Omental fat pad (tissue), 4 donors: ENCODE results near the gene C5.

DNA sequence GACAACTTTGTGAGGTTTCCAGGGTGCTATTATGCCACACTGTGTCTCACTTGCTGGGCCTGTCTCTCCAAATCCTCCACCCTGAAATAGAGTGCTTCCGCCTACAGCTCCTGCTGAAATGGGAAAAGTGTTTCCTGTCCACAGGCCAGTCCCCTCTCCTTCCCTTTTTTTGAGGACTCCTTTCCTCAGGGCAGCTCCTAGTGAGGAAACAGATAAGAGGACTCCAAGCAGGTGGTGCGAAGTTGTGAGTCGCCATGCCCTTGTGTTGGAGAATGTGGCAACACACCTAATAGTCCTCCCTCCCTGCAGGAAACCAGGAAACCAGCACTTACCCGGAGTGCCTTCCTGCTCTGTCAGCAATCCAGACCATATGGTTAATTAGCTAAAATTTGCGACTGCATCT is 69.8 kb downstream of the TRIM32 start:
- PRO-cap = no peak
- RAMPAGE, long total RNA, 4 experiments = no peak in any of the 4 experiments

GRCh38 chr9:117400248-117400953 is 14.5 kb downstream of the ASTN2 start:
- PRO-cap = no peak
- RAMPAGE, long total RNA, 4 experiments = no peak in any of the 4 experiments

- PRO-cap = no peak
- RAMPAGE, long total RNA, 4 experiments = no peak in any of the 4 experiments
These were observed 560.0 kb downstream of the BRINP1 start for GRCh38 chr9:118808927-118810019.

GRCh38 chr9:119761749-119762365 is 392.6 kb upstream of the BRINP1 start:
- PRO-cap = no peak
- RAMPAGE, long total RNA, 4 experiments = no peak in any of the 4 experiments

- PRO-cap = no peak
- RAMPAGE, long total RNA, 4 experiments = no peak in any of the 4 experiments
These were observed 168.0 kb downstream of the CDK5RAP2 start for GRCh38 chr9:120411797-120412563.

GRCh38 chr9:120471525-120472181 is 108.3 kb downstream of the CDK5RAP2 start:
- PRO-cap = no peak
- RAMPAGE, long total RNA, 4 experiments = no peak in any of the 4 experiments

GRCh38 chr9:120489201-120489787 is 90.7 kb downstream of the CDK5RAP2 start:
- PRO-cap = no peak
- RAMPAGE, long total RNA, 4 experiments = no peak in any of the 4 experiments

- PRO-cap = no peak
- RAMPAGE, long total RNA, 4 experiments = no peak in any of the 4 experiments
These were observed 16.7 kb upstream of the MEGF9 start for GRCh38 chr9:120730659-120731683.

- PRO-cap = no peak
- RAMPAGE, long total RNA, 4 experiments = no peak in any of the 4 experiments
These were observed 9.6 kb downstream of the FBXW2 start for GRCh38 chr9:120783278-120784257.

DNA sequence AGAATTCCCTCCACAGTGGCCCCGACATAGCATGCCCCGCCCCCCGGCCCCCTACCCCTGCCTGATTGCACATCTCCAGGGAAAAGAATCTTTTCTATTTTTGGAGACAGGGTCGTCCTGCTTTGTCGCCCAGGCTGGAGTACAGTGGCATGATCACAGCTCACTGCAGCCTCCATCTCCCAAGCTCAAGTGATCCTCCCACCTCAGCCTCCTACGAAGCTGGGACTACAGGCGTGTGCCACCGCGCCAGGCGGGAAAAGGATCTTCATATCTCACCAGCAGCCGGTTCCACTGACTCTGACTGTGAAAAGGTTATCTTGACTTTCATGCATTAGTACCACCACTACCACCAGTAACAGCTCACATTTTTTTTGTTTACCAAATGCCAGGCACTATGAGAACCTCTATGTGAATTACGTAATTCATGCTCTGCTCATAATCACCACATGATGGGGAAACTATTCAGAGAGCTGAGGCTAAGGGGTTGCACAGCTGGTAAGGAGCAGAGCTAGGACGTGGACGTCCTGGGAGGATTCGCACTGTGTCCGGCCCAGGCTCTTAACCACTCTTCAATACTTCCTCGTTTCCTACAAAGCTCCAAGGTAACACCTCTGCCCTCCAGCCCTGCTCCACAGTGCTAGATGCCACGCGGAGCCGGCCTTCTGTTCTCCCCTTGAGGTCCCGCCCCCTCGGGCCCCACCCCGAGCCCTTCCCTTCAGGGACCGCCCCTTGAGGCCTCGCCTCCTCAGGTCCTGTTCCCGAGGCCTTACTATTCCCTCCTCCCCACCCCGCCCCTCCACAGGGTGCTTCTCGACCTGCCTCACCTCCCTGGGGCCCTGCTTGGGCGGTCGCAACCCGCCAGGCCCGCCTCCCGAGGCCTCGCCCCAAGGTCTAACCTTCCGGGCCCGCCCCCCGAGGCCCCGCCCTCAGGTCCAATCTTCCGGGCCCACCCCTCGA is 8.7 kb downstream of the PHF19 start:
- PRO-cap = no peak
- RAMPAGE, long total RNA, 4 experiments = start-site peak on the minus strand in 2 of 4 experiments, centred at positions 866 to 869 of the sequence, 13 to 42 reads per replicate

- PRO-cap = no peak
- RAMPAGE, long total RNA, 4 experiments = no peak in any of the 4 experiments
These were observed 1.5 kb downstream of the PHF19 start for GRCh38 chr9:120875409-120875962.

DNA sequence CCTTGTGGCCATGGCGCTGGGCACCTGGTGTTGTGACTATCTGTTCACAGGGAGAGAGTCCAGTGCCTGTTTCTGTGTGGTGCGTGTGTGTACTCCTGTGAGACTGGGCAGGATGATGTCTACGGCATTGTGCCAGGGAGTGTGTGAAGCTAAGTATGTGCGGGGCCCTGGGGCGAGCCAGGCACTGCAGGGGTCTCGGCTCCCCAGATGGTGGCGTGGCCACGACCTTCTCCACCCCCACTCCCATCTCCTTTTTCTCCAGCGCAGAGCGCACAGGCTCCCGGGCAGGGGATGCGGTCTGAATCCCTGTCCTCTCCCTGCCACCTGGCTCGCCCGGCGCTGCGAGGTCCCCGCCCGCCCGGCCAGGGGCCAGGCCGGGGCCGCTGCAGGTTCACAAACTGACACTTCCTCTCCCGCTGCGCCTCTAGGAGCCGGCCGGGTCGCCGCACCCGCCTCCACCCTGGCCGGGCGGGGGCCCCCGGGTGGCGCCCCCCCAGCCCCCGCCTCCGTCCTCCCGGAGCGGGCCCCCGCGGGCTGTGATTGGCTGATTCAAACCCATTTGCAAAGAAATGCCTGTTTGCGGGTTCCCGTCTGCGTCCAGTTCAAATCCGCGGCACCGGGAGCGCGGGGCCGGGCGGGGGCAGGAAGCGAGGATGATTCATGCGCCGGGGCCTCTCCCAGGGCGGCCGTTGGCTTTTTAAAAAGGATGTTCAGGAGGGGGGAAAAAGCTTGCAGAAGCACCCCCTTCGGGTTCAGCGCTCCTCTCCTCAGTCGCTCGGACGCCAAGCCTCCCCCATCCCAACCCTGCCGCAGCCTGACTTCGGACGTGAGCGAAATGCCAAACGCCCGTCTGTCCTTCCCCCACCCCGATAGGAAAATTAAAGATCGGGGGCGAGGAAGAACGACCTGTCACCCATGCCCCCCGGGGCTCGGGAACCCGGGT is 754 bp downstream of the PHF19 start:
- PRO-cap = no peak
- RAMPAGE, long total RNA, 4 experiments = no peak in any of the 4 experiments

DNA sequence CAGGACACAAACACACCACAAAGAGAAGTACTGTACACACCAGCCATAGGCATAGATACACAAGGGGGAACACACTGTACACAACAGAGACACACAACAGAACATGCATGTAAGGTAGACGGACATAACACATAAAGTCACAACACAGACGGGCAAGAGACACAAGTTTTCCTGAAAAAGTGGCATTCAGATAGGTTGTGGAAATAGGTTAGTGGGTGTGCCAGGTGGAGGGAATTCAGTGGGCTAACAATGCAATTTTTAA is 762 bp upstream of the PHF19 start:
- PRO-cap = no peak
- RAMPAGE, long total RNA, 4 experiments = no peak in any of the 4 experiments

- PRO-cap = no peak
- RAMPAGE, long total RNA, 4 experiments = no peak in any of the 4 experiments
These were observed 20.1 kb upstream of the PHF19 start for GRCh38 chr9:120896929-120897644.

DNA sequence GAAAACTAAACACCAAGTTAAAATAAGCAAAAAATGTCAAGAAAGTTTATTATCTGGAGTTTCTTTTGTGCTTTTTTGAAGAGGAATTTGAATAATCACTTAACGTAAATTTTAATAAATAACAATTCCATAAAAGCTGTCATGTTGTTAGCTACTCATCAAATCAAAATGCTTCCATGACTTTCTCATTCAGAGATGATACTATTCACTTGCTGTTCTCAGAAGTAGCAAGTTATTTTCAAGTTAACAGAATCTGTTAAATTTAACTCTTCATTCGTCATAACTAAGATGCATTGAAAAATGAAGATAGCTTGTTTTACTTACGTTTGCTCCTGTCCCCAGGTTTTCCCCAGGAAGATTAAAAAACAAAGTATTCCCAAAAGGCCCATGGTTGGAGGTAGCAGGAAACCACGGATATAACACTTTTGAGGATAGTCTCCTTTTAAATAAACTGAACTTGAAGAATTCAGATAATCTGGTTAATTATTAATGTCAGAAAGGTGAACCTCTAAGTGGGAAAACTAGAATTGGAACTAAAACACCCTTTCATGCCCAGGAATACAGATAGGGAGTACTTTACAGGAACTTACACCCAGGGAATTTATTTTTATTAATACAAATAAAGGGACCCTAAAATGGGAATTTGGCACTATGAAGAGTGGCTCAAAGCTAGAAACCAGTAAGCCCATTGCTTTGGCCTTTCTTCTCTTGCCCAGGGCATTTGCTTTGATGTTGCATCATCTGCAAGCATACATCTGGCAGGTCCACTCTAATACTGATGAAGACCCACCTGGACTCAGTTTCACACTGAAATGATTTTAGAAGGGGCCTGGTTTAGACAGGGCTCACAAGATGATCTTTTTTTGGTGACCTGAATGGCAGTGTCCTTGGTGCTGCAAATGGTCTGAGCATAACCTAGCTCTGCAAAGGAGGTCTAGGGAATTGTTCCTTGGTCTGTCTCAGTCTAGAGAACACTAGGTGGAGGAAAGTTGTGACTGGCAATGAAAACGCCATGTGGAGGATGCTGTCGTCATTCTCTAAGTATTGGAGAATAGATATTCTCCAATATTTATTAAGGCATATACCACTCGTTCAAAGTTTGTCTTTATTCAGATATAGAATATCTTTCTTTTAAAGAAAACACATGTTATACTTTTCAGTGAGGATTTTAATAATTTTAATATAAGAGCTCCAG is at the start of gene C5:
TSS of gene C5 (minus strand) at position 418 of the 1,195 bp plus-strand sequence.
- PRO-cap = no peak
- RAMPAGE, long total RNA, 4 experiments = no peak in any of the 4 experiments

GRCh38 chr9:121179758-121180795 is 21.6 kb downstream of the RAB14 start:
- PRO-cap = no peak
- RAMPAGE, long total RNA, 4 experiments = start-site peak on the minus strand in 1 of 4 experiments, at chr9:121180193-121181122 at its widest, 13 reads per replicate

DNA sequence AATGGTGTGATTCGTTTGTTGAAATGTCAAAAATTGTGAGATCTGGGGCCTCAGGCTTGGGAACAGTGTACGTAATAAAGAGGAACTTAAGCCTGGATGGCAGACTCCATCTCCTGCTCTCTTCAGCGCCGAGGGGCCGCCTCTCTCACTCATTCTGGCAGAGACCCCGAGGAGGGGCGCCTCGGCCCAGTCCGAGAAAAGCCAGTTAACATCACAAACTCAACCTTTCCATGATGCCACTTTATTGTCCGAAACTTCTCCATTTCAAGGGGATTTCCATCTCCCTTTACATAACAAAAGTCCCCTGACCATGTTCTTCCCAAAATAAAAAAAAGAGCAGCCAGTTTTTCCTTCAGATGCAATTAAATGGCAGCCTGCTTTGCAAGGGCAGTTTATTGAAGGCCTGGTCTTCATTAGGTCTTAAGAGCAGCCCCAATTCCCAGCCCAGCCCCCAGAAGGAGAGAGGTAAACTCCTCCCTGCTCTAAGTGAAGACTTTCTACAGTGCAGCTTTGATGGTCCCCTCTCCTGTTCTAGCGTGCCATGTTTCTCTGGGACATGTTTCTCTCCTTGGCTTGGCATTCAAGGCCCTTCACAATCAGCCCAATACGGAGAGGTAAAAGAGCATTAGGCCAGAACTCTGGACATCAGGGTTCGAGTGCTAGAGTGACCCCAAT is 19.4 kb upstream of the RAB14 start:
- PRO-cap = no peak
- RAMPAGE, long total RNA, 4 experiments = no peak in any of the 4 experiments

DNA sequence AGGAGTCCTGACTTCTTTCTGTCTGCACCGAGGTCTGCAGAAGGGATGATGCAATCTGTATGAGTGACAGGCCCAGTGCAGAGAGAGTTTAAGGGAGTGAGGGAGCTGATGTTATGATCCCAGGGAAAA is 21.8 kb downstream of the GSN start:
- PRO-cap = no peak
- RAMPAGE, long total RNA, 4 experiments = no peak in any of the 4 experiments

- PRO-cap = no peak
- RAMPAGE, long total RNA, 4 experiments = start-site peak on the plus strand in 1 of 4 experiments, at chr9:121318464-121318494 at its widest, 163 reads per replicate
These were observed 50.2 kb downstream of the GSN start for GRCh38 chr9:121318199-121318590.

DNA sequence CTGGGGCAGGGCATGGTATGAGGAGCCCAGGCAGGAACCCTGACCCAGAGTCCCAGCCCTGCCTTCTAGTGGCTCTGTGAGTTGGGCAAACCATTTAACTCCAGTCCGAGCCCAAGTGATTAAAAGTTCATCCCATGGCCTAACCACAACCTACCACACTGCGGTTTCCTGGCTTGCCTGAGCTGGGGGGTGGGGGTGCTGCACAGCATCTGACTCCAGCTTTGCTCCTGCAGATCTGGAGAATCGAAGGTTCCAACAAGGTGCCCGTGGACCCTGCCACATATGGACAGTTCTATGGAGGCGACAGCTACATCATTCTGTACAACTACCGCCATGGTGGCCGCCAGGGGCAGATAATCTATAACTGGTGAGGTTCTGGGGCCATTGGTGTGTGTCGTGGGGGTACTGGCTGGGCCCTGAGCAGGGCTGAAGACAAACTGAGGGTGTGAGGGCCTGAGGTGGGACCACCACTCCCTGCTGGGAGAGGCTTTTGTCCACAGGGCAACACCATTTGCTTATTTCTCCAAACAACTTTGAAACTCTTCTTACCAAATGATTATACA is 48.9 kb downstream of the STOM start:
- PRO-cap = no peak
- RAMPAGE, long total RNA, 4 experiments = start-site peak on the plus strand in 2 of 4 experiments, centred at positions 311 to 365 of the sequence, 47 to 501 reads per replicate